UCH-1 (cell line): Measurements from ENCODE around the gene TLCD5.

DNA sequence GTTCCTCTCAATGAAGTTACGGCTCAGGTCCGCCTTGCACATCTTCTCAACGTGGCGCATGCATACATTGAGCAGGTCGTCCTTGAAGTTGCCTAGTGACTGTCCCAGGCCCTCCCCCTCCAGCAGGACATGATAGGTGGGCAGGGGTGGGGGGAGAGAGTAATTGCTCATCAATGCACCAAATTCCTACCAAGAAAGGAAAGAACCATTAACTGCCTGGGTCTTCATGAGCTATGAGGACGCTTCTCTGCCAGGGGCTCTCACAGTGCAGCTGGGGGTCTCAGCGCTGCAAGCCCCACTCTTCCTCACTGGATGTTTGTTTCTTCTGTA lies 12.2 kb downstream of the TRIM29 start:
- RRBS = no CpG with 5 or more reads among the region's 7 CpGs

- RRBS = no CpG with 5 or more reads among the region's 8 CpGs
Observed at GRCh38 chr11:120132141-120132781, 5.7 kb downstream of the TRIM29 start.

GRCh38 chr11:120133264-120133885 lies 4.5 kb downstream of the TRIM29 start:
- RRBS = no CpG with 5 or more reads among the region's 7 CpGs

- RRBS = no CpG with 5 or more reads among the region's 6 CpGs
Observed at GRCh38 chr11:120197917-120198137, 13.0 kb upstream of the OAF start.

DNA sequence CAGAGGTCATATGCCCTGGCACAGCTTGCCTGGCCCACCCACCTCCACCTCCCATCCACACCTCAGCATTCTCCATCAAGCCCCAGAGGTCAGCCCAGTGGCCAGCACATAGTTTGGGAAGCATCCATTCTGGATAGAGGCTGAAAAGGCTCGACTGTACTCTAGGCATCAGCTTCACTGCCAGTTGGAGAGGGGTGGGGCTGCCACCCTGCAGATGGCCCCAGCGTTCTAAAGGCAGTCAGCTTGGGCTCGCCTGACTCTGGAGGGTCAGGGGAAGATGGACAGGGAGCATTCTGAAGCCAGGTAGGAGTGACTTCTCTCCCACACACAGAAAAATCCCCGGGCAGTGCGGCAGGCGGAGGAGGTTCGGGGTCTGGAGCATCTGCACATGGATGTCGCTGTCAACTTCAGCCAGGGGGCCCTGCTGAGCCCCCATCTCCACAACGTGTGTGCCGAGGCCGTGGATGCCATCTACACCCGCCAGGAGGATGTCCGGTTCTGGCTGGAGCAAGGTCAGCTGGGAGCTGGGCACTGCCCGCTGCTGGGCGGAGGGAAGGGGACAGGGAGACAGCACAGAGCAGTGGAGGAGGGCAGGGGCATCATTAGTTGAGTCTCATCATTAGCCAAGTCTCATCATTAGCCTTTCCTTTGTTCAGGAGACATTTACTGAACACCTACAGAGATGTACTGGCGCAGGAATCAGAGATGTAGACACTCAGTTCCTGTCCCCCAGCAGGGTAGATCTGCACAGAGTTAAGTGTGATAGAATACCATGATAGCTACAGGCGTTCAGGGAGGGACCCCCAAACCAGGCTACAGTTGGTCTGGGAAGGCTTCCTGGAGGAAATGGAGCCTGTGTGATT lies 13.2 kb upstream of the POU2F3 start:
- RRBS = no CpG with 5 or more reads among the region's 17 CpGs

DNA sequence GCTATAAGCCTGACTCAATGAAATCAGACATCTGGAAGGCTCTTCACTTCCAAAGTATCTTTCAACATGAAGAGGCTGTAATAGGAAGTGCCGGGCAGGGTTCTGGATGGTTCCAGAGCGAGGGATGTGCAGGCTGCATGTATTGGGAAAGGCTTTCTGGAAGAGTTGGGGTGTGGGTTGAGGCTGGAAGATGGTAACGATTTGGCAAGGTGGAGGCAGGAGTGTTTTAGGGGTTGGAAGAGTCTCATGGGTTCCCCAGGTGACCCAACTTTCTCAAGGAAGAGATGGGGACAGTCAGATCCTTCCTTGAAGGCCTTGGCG lies 9.5 kb upstream of the POU2F3 start:
- RRBS = no CpG with 5 or more reads among the region's 4 CpGs

DNA sequence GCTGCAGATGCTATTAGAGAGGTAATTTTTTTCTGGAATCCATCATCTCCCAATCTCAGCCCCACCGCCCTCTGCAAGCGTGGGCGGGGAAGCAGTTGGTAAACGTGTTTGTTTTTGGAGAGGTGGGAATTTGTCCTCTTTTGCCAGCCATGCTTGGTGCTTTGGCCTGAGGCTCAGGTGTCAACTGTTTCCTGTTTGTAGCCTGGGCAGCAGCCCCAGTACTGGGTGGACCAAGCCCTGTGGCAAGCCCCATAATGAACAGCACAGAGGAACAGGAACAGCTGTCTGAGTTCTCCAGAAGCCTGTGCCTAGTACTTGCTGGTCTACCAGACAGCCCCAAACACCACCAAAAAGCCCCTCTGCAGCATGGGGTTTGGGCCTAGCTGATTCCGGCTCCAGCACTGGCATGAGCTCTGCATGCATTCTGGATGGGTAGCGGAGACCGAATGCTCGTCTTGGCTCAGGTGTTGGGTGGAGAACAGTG lies 39.6 kb downstream of the POU2F3 start:
- RRBS = no CpG with 5 or more reads among the region's 8 CpGs

GRCh38 chr11:120301834-120302663 lies 23.1 kb upstream of the TLCD5 start:
- RRBS = no CpG with 5 or more reads among the region's 7 CpGs

- RRBS = no CpG with 5 or more reads among the region's 4 CpGs
Observed at GRCh38 chr11:120310557-120311363, 14.3 kb upstream of the TLCD5 start.

- RRBS = 4% methylated on average over 44 of the region's 87 CpGs
Observed at GRCh38 chr11:120324707-120325942, at the start of gene TLCD5. Gene TLCD5 (plus strand): TSS chr11:120325299.

DNA sequence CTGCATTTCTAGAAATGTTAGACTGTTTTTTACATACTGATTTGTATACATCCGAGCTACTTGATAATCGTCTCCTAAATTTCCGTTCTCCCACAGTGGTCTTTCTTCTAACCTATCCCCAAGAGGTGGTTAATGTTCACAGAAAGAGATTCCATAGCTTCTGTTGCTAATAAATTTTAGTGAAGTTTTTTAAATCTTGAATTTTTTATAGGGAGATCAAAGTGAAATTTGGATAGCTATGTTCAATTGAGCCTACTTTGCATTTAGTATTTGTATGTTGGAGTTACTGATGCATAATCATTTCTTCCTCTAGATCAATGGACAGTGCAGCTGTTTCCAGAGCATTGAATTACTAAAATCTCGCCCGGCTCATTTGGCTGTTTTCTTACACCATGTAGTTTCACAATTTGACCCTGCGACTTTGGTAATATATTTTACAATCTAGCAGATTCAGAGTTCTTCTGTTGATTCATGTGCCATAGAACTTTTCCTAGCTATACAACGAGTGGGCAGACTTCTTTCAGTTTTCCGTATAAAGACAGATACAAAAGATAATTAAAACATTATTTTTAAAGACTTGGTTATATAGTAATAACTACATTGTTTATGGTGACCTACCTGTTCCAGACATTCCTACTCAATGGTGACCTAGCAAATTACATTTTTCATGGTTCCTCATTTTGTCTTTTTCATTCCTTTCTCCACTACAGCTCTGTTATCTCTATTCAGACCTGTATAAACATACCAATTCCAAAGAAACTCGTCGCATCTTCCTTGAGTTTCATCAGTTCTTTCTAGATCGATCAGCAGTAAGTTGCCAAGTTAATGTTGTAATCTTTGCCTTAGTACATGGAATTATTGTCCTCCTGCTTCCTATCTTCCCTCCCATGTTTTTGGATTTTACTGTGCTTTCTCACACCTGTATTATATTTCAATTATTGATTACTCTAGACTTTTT lies 69.9 kb upstream of the GRIK4 start:
- RRBS = no CpG with 5 or more reads among the region's 11 CpGs

DNA sequence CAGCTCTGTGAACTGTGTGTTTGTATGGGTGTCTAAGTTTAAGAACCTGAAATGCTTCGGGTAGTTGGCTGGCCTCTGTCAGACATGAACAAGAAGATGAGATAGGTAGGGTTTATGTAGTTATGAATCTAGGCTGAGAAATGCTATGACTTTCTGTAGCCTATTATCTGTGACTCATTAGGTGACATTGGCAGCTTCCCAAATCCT lies 29.5 kb upstream of the GRIK4 start:
- RRBS = no CpG with 5 or more reads among the region's 1 CpG

GRCh38 chr11:120912049-120912508 lies 111.8 kb upstream of the TBCEL start:
- RRBS = no CpG with 5 or more reads among the region's 6 CpGs

- RRBS = no CpG with 5 or more reads among the region's 10 CpGs
Observed at GRCh38 chr11:121246415-121247024, 46.1 kb upstream of the SC5D start.

DNA sequence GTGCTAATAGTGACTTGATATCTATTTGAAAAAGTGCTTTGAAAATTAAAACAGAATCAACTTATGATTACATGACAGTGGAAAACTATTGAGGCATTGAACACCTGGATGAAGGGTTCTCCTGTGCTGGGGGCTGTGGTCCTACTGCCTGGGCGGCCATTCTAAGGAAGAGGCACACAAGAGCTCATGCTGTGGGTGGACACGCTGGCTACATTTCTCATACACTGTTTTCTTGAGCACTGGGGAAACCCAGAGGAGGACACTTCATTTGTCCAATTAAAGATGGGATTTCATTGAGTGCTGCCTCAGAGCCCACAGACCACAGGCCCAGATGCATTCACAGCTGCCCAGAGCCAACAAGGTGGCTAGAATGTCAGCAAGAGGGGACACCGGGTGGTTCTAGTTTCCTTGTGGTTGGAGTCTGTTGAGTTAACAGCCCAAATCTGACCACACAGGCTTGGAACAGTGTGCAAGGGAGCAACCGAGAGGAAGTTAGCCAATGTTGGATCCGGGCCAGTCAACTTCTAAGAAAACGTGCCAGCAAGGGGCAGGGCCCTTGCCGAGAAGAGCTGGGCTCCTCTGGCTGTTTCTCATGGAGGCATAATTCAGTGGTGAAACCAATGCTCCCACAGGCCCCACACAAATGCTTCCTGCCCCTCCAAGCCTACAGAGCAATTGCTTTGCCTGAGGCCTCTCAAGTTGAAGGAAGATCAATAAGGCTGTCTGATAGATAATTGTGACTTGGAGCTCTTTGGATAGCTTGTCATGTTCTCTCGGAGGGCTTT lies 35.0 kb upstream of the SORL1 start:
- RRBS = no CpG with 5 or more reads among the region's 8 CpGs

DNA sequence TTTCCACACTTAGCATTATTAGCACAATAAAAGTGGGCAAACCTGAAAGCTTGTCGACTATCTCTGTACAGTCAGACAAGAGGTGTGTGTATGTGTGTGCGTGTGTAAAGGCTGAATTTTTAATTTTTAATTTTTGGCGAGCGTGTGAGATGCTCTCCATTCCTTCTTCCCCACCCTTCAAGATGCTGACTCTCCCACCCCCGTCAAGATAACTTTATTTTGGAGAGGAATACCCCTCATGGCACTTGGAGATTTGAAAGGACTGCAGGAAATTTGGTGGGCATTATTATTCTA lies 857 bp downstream of the SORL1 start:
- RRBS = no CpG with 5 or more reads among the region's 5 CpGs

DNA sequence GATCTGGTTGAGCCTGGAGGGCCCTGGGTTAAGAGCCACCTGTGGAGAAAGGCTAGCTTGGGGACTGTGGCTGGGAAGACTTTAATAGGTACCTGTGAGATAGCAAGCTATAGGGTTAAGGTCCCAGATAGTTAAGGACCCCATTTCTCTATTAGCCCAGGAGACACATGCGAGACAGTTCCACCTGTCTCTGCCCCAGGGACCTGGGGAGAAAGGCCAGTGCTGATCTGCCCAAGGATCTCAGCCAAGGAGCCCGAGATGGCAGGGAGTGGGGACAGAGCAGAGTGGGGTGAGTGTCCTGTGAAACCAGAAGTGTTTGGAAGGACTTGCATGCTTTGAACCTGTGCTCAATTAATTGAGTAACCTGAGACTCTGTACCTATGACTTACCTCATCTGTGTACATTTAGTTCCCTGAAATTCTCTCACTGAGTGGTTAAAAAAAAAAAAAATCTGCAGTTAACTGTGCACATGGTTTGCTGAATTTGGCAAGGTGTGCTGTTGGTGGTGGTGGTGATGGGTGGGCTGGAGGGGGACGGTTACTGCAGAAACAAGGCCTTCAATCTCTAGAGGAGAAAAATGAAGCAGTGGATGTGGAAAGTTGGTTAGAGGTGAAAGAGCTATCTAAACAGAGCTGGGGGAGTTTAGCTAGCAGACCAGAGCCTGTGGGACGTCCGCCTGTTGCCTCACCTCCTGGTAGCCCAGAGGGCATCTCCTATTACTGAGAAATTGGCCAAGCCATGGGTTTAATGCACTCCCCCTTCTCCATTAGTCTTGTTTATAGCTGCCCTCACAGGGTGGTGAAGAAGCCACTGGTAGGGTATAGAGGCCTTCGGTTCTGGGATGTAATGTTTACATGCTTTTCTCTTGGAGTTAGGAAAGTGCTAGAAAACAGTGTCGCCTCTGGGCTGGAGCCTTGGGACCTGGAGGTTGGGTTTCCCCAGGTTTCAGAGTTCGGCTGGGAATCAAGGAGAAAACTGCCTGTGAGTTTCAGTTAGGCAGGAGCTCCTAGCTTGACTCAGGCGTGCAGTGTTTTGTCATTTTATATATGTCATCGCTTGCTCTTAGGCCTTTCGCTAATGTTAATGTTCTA lies 9.0 kb downstream of the SORL1 start:
- RRBS = no CpG with 5 or more reads among the region's 11 CpGs

- RRBS = no CpG with 5 or more reads among the region's 8 CpGs
Observed at GRCh38 chr11:121485093-121485621, 33.0 kb downstream of the SORL1 start.

GRCh38 chr11:121632598-121633700 lies 180.8 kb downstream of the SORL1 start:
- RRBS = no CpG with 5 or more reads among the region's 7 CpGs

GRCh38 chr11:121721911-121722279 lies 269.8 kb downstream of the SORL1 start:
- RRBS = no CpG with 5 or more reads among the region's 6 CpGs